Frontal cortex (tissue), 2 donors: Measurements from ENCODE around the gene UQCC2.

- RAMPAGE, long total RNA, result no peak
These were observed 19.4 kb upstream of the BAK1 start for GRCh38 chr6:33599250-33600017.

DNA sequence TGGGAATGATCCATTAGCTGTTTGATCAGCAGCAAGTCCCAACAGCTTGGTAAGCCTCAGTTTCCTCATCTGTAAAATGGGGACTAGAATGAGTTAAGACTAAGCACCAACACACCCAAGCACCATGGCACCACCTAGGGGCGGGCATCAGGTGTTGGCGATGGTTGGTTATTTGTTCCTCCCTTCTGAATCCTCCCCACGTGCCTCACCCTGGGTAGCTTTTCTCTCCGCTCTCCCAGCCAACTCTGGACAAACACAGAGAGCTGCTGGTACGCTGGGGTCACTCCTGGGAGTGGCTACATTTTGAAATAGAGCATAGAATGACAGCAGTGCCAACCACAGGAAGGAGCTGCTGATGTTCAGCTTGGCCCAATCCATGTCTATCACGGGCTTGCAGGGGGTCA, 13.3 kb upstream of the ITPR3 start:
- RAMPAGE, long total RNA, result no peak

- RAMPAGE, long total RNA, result no peak
These were observed 35.9 kb downstream of the UQCC2 start for GRCh38 chr6:33675487-33676115.

GRCh38 chr6:33683722-33684560, 27.6 kb downstream of the UQCC2 start:
- RAMPAGE, long total RNA, result no peak

GRCh38 chr6:33710654-33711216, 765 bp downstream of the UQCC2 start:
- RAMPAGE, long total RNA, result no peak

DNA sequence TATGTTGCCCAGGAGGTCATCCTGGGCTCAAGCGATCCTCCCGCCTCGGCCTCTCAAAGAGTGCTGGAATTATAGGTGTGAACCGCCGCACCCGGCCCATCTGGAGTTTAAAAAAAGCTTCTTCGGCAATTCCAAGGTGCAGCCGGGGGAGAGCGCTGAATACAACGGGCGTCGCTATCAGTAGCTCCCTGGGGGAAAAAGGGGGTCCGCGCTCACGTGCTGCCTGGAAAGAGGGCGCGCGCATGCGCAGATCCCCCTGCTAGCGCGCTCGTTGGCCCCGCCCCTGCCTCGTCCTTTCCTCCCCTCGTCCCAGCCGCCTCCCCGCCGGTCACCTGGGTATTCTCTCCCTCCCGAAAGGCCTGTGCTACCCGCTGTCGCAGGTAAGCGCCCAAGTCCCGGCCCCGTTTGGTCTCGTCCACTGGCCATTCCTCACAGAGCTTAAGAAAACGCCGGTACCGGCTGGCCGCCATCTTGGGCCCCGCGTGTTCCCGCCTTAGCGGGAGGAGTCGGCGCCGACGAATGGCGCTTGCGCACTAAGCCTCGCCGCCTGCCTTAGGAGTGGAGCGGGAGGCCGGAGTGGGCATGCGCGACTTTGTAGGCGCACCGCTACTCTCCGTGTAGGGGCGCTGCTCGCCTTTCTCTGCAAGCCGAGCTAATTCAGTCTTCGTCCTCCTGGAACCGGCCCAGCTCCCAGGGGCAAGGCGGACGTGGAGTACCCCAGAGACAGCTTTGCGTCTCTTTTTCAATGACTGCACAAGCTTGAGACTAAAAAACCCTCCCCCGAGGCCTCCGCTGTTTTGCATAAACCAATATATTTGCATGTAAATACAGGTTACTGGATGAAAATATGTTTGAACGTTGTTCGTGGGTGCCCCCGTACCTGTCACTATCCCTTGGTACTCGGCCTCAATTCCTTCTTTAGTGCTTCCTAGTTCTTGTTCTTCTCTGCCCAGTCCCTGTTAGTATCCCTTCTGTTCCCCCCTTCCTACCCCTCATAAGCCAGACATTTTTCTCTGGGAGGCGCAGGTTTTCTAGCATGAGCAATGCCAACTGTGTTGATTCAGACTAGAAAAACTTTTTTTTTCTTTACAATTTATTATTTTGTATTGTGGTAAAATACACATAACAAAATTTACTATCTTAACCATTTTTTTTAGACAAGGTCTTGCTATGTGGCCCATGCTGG, at the start of gene UQCC2:
TSS of gene UQCC2 (minus strand) at position 484 of the 1,186 bp plus-strand sequence.
- RAMPAGE, long total RNA, result no peak

GRCh38 chr6:33716830-33717800, 5.6 kb upstream of the UQCC2 start:
- RAMPAGE, long total RNA, result no peak

DNA sequence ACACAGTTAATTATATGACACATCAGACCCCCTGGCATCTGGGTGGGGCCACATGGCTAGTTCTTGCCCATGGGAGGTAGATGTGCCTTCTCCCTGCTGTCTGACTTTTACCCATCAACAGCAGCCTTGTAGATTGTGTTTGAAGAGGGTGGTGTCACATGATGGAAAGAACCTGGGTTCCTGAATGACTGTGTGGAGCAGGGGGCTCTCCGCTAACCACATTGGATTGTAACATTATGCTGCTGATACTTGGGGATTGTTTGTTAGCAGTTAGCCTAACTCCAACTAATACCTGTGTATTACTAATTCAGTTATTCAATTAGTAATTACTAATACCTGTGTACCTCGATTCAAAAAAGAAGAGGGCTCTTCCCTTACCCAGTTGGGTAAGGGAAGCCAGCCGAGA, 7.3 kb upstream of the UQCC2 start:
- RAMPAGE, long total RNA, result no peak

GRCh38 chr6:33746000-33746736, 537 bp downstream of the IP6K3 start:
- RAMPAGE, long total RNA, result no peak

DNA sequence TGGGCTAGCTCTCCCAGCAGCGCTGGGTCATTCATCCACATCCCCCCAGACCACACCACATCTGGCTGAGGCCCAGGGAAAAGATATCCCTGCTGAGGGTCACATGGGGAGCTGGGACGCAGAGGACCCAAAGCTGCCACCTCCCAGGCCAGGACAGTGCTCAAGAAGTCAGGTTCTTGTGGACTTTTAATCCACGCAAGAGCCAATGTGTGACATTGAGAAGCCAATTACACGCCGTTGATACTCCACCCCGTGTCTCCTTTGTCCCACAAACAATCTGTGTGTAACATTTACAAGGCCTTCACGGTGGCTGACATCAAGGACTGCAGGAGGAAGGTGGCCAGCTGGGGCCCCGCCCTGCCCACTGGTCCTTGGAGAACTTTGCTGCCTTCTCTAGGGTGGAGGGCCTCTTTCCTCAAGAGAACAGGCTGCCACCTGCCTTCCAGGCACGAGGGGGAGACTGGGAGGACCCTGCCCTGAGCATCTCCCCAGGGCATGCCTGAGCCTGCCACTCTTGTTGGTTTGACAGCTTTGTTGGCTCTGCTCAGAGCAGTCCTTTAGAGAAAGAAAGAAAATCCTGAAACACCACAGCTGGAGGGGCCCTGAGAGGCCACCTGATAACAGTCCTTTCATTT, 5.4 kb upstream of the IP6K3 start:
- RAMPAGE, long total RNA, result no peak

GRCh38 chr6:33988104-33988944, 157.6 kb downstream of the GRM4 start:
- RAMPAGE, long total RNA, result no peak

- RAMPAGE, long total RNA, result no peak
These were observed 146.0 kb downstream of the GRM4 start for GRCh38 chr6:33999936-34000253.

DNA sequence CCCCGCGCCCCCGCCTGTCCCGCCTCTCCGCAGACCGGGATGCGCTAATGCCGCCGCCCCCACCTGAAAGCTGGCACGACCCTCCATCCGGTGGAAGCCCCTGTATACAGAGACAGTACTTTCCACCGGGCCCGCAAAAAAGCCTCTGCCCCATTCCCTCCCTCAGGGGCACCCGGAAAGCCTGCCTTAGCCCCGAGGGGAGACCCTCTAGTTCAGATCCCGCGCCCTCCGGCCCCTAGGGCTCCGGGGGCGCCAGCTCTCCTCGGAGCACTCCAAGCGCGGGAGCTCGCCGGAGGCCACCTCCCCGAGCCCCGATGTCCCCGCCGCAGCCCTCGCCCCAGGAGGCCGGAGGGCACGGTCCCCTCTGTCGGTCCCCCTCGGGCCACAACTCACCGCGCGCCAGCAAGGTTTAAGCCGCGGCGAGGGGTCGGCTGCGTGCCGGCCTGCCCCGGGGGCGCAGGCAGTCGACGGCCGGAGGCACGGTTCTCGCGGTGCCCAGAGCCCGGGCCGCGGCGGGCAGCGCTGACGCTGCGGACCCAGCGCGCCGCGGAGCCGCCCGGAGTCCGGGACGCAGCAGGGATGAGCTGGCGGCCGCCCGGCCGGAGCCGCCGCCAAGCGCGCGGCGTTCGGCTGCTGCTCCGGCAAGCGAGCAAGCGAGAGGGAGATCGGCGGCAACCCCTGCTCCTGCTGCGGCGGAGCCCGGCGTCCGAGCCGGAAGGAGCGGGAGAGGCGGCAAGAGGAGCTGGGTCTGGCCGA, 1.0 kb downstream of the GRM4 start:
- RAMPAGE, long total RNA, result no peak

- RAMPAGE, long total RNA, result no peak
These were observed 3.8 kb downstream of the SMIM29 start for GRCh38 chr6:34245082-34245416.

DNA sequence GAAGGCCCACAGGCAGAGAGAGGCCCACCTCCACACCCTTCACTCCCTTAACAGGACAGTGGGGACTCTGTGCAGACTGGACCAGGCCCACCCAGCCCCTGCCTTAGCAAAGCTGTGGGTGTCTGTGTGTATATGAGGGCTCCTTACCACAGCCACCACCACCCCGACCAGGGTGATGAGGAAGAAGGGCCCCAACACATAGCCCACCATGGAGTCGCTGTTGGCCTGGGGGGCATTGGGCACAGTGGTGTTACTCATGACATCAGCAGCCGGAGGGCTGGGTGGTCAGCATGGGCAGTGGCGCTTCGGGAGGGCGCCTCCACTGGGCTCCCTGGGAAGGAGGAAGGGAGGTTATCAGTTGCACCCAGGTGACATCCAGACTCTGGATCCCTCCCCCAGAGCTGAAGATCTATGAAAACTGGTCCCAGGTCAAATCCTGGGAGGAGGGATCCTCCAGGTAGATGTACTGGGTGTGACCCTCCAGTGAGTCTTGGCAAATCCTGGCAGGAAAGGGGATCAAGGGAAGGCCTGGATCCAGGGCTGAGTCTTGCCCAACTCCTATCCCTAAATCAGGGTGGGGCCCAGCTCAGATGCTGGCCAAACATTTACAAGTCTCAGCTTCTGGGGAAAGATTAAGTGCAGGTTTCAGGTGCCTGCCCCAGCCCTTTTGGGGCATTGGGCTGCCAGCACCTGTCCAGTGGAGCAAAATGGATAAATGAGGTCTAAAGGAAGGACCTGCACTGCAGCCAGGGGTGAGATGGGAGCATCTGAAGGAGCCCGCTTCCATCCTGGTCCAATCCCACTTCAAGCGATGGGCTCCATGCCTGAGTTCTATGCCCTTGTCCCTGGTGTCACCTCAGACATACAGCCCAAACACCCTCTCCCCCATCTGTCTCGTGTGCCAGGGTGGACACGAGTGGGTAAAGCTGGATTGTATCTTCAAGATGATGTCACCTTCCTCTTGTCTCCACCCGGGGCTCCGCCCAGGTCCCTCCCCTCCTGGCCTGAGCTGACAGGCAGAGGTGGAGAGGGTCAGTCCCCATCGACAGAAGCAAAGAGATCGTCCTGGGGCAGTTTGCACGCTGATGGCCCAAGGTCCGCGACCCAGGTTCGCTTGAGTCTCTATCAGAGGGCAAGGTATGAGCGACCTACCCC, 895 bp downstream of the SMIM29 start:
- RAMPAGE, long total RNA, result no peak

- RAMPAGE, long total RNA, result no peak
These were observed 67.7 kb downstream of the NUDT3 start for GRCh38 chr6:34324689-34325286.

DNA sequence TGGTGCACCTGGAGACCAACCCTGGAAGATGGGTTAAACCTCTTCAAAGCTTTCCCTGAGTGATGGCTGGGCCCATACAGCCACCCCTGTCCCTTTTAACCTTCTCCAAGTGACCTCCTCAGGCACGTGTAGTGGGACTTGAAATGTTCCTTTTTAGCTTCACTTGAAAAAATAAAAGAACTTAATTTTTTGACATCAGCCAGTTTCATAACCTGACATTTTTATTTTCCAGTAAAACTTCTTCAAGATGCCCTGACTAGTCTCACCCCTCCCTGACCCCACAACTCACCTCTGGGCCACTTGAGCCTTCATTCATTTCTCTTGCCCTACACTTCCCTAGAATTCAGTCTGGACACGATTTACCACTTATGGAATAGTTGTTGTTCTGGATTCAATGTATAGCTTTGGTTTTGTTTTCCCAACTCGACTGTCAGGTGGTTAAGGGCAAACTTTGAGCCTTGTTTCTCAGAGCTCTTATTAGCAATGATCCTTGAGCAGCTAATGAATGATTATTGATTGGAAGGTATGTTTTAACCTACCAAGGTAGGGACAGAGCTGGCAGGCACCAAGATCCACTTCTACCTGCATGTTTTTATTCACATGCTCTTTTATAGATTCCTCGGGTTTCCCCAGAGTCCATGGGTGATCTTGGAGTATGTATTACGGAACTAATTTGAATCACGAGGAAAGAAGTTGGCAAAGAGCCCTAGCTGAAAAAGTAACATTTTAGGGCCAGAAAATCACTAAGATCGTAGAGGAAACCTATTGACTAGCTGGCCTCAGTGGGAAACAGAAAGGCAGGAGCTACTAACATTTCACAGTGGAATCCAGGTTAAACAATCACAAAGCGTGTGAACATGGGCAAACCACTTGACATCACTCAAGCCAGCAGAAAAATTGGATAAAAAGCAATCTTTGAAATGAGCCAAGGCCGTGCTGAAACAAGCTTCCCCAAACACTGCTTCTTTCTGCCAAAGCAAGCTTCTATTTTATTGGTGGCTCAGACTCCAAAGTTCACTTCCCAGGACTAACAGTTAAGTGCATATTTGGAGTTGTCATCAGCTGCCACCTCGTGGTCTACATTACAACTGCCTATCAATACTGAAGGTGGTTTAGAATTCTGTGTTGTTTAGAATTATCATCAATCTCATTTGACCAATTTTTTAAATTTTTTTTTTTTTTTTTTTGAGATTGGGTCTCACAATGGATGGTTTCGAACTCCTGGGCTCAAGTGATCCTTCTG, 11.1 kb downstream of the RPS10 start:
- RAMPAGE, long total RNA, result no peak

DNA sequence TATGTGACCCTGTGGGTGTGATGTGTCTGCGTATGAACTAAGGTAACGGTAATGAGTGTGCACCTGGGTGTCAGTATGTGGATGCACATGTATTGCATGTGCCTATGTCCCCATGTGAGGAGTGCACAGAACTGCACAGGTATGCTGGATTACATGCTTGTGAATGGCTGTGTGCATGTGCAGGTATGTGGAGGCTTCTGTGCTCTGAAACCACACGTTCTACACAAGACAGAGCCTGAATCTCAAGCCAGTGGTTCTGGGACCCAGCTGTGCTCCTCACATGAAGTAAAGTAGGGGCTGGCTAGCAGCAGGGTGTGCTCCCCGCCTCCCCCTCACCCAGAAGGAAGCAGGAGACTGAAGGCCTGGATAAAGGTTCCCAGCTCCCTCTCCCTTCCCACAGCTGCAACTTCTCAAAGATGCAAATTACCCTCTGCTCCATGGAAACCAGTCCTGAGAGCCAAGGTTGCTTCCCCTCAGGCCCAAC, 24.7 kb upstream of the SPDEF start:
- RAMPAGE, long total RNA, result no peak

DNA sequence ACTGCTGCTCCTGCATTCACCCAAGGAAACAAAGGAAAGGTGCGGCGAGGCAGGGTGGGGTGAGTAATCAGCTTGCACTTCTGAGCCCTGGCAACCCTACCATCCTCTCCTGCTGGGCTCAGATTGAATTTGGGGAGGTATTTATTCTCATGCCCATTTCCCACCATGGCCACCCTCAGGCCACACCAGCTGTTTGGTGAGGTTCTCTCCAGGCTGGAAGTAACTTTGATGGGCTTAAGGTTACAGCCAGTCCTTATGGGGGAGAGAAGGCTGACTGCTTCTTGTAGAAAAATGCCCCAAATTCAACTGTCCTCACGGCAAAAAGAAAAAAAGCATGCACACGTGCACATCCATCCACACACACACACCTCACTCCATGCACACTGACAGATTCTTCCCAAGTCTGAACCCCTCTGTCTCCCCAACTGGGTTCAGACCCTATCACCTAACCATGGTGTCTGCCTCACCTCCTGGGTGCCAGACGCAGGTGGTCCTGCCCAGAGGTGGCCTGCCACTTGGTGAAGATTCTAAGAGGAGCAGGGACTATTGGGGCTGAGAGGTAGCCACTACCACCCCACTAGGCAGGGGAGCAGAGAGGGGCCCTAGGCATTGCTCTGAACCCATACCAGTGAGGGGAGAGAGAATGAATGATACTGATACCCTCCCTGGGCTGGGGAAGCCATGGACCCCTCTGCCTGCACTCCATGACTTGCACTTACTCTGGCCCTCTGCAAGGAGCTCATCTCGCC, 31.5 kb upstream of the SPDEF start:
- RAMPAGE, long total RNA, result no peak

DNA sequence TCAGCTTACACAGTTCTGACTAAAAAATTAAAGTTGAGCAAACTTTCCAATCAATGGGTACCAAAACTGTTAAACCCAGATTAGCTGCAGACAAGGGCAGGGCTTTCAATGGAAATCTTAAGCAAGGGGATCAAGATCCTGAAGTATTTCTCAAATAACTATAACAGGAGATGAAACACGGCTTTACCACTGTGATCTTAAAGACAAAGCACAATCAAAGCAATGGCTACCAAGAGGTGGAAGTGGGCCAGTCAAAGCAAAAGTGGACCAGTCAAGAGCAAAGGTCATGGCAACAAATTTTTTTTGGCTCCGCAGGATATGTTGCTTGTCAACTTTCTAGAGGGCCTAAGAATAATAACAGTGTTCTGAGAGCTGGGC, 54.2 kb downstream of the ILRUN start:
- RAMPAGE, long total RNA, result no peak